Colic lymph node (tissue), 1 donor: ENCODE data around the genes KRT222, KRT10, KRT39 and KRT16.

- PRO-cap: no peak
Measured at GRCh38 chr17:40352906-40353519, 11.5 kb downstream of the GJD3 start.

- PRO-cap: unidirectional peak, plus-strand start at chr17:40442998
Measured at GRCh38 chr17:40442678-40443099, 561 bp upstream of the IGFBP4 start.

DNA sequence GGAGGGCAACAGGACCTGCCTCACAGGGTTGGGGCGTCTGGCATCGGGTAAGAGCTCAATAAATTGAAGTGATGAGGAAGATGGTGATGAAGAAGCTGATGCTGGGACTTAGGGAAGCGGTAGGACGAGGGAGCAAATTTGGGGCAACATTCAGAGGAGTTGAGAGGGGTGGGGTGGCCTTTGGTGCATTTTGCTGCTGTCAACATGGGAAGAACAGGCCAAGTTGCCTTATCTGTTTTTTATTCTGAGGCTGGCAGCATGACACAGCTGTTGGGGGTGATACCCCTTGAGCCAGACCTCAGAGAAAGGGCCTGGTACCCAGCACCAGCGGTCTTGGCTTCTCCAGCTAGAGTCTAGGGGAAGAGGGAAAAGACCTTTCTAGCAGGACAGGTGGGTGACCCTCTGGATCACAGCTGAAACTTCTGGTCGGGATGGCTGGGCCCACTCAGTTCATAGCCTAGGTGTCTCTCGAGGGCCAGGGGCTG is 4.5 kb downstream of the IGFBP4 start:
- PRO-cap: no peak

GRCh38 chr17:40538030-40539033 is 26.9 kb downstream of the CCR7 start:
- PRO-cap: no peak

- PRO-cap: bidirectional peak, plus-strand start at chr17:40563235, minus-strand start at chr17:40563202; bidirectional peak, plus-strand start at chr17:40563592, minus-strand start at chr17:40563591
Measured at GRCh38 chr17:40562423-40563733, 2.4 kb downstream of the CCR7 start.

- PRO-cap: bidirectional peak, plus-strand start at chr17:40564320, minus-strand start at chr17:40564234
Measured at GRCh38 chr17:40564119-40564555, 1.1 kb downstream of the CCR7 start.

DNA sequence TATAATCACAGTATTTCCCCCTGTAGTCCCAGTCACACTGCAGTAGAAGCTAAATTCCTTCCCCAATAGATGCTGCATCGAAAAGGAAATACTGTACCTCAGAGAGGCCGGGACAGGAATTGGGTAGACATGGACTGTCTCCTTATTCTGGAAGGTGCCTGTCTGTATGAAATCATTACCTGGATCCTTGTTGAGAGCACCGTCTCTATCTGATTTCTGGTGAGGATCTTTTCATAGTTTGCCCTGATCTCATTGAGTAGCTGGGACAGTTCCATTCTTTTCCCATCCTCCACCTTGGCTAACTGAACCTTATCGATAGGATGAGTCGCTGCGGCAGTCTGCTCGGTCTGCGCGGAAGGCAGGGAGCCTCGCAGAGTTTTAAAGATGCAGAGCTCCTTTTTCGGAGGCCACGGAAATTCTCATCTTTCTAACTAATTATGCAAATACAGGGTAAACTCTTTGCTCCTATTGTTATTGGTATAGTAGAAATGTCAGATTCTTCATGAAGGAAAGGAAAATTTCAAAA is at the start of gene KRT222:
TSS of gene KRT222 (minus strand) at position 353 of the 526 bp plus-strand sequence.
- PRO-cap: no peak

DNA sequence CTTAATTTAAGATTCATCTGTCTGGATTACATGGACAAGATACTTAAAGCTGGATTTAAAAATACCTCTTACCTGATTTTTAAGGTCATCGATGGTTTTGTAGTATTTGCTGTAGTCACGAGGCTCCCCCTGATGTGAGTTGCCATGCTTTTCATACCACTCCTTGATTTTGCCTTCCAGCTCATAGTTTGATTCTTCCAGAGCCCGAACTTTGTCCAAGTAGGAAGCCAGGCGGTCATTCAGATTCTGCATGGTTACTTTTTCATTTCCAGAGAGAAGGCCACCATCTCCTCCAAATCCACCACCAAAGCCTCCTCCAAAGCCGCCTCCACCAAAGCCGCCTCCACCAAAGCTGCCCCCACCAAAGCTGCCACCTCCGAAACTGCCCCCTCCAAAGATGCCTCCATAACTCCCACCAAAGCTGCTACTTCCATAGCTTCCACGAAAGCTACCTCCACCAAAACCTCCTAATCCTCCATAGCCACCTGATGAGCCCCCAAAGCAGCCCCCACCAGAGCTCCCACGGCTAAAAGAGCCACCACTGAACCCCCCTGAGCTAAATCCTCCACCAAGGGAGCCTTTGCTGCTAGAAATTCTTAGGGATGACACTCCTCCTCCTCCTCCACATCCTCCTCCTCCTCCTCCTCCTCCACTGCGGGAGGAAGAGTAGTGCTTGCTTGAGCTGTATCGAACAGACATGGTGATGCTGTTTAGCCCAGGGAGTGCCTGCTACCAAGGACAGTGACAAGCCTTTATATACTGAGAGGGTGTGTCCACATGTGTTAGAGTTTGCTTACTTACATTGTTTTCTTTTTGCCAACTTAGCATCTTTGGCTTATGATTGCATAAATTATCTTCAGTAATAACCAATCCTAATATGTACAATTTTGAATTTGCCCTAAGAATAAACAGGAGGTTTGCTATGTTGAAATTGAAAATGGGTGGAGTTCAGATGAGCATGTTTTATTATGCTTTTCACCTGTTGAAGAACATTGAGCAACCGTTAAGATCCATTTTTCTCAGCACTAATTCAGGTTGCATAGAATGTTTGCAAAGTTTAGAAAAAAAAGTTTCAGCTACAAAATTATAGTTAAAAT is at the start of gene KRT10:
TSS of gene KRT10 (minus strand) at position 728 of the 1,097 bp plus-strand sequence.
- PRO-cap: no peak

DNA sequence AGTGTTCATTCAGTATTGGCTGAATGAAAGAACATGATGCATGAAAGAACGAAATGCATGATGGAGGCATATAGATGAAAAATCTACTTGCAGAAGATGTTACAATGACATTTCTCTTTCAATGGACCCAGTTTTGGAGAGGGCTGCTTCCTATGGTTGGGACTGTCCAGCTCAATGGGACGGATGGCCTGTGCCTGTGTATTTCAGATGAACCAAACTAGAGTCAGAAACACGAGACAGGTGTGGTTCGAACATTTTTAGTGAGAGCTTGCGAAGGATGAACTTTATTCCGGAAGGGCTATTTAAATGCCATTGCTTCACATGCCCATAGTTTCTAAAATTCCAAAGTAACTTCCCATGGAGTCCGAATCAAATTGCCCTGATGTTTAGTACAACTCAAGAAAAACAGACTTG is 1.5 kb downstream of the KRT20 start:
- PRO-cap: no peak

- PRO-cap: no peak
Measured at GRCh38 chr17:40966572-40967117, at the start of gene KRT39. KRT39 (minus strand) TSS chr17:40966948.

- PRO-cap: no peak
Measured at GRCh38 chr17:41060182-41060662, 308 bp upstream of the KRTAP2-3 start.

DNA sequence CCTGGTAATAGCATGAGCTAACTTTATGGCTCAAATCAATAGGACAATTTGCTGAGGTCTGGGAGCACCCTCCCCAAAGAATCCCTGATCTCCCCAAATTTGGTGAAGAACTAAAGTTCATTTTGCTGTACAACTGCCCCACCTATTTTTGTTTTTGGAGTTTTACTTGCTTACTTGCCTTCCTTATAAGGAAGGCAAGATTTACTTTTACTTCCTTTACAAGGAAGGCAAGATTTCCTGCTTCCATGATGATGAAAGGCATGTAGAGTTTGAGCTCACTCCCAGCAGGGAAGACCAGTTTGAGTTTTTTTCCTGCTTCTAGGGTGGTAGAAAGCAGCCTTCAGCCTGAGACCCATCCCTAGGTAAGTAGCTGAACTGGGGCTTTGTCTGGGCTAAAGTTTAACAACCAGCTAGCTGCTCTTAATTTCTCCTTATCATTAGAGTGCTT is 2.9 kb downstream of the KRTAP4-9 start:
- PRO-cap: unidirectional peak, plus-strand start at position 248 of the sequence

- PRO-cap: unidirectional peak, minus-strand start at chr17:41338993; unidirectional peak, minus-strand start at chr17:41339048
Measured at GRCh38 chr17:41338901-41339545, 11.6 kb downstream of the KRT33A start.

DNA sequence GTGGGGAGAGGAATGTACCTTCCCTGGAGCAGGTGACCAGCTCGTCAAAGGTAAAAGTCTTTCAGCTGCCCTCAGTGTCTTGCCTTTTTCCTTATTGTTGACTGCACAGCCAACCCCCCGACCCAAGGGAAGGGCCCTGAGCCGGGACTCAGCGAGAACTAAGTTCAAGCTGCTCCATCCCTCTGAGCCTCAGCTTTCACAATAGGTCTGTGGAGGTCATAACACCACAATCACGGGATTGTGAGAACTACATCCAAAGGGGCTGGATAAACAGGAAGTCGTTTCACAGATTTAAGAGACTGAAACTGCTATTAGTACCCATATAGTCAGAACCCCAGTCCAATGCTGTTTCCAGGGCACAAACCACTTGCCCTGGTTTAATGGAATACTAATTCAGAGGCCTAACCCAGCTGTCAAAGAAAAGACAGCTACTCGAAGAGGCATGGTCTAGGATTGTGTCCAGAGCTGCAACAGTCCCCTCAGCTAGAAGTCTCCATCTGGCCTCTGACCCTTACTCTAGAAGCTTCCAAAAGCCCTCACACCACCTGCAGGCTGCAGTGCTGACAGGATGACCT is 2.8 kb upstream of the KRT36 start:
- PRO-cap: no peak

- PRO-cap: no peak
Measured at GRCh38 chr17:41548414-41549682, 20.7 kb upstream of the KRT19 start.

DNA sequence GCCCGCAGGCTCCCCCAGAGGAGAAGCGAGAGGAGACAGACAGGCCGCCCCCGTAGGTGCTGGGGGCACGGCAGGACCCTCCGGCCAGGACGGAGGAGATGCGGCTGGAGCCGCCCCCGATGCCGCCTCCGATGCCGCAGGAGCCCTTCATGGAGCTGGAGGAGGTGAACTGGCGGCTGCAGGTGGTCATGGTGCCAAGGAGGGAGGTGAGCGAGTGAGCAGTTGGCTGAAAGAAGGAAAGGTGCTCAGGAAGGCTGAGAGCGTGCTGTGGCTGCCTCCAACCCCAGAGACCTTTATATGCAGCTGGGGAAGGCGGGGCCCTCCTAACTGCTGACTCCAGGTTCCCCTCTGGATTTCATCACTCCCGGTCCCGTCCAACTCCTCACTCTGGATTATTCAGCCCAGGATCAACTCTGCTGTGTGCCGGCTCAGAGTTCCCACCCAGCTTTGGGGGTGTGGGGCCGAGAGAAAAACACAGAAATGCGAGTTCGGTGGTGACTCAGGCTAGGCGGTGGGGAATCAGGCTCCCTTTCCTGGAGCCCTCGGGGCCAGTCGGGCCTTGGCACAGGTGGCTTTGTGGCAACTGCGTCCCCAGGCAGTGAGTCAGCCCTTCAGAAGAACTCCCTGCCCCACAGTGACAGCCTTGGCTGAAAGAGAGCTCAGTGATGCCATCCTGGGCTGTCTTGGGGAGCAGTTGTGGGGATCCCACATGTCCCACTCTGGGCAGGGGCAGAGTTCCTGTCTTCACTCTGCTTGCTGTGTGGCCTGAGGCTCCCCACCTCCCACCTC is at the start of gene KRT16:
TSS of gene KRT16 (minus strand) at position 269 of the 789 bp plus-strand sequence.
- PRO-cap: no peak

DNA sequence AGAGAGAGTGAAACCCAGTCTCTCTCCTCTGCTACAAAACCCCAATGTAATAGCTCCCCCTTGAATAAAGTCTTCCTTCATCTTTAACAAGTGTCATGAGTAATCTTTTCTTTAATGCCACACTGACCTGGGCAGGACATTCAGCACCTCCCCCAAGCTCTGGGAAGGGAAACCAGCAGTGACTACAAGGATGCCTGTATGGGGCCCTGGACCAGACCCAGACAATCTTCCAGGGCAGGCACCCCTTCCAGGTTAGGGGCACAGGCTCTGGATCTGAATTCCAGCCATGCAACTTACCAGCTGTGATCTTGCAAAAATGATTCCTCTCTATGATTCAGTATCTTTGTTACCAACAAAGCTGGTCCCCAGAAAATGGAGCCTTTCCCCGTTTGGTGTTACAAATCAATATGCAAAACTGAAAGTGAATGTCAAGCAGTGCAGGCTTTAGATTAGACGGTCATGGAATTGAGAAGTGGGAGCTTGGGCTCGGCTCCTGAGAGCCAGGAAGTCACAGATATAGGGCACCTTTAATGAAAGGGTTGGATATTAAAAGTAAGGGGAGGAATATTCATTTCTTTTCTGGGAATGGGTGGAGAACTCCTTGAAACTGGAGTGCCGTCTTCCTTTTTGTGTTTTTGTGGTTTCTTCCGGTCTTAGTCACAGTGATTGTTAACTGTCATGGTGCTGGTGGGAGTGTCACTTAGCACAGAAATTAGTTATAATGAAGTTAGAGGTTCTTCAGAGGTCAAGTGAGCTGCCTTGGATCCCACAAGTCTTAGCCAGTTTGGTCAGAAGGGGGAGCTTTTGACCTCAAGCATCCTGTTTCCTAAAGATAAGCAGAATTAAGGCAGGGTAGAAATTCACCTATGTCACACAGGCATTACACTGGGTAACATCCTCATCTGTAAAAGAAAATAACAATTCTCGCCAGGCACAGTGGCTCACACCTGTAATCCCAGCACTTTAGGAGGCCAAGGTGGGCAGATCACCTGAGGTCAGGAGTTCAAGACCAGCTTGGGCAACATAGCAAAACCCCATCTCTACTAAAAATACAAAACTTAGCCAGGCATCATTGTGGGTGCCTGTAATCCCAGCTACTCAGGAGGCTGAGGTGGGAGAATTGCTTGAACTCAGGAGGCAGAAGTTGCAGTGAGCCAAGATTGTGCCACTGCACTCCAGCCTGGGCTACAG is 9.7 kb upstream of the EIF1 start:
- PRO-cap: bidirectional peak, plus-strand start at position 880 of the sequence, minus-strand start at position 637 of the sequence

- PRO-cap: no peak
Measured at GRCh38 chr17:41750513-41750796, 16.0 kb upstream of the HAP1 start.

- PRO-cap: no peak
Measured at GRCh38 chr17:41962308-41962927, 4.2 kb upstream of the CNP start.

GRCh38 chr17:41972717-41973880 is 6.5 kb downstream of the CNP start:
- PRO-cap: no peak